SJSA1 (cell line): ENCODE measurements around a stretch of chr5.

GRCh38 chr5:149382441-149383038, 3.4 kb upstream of the IL17B start:
- RAMPAGE, long total RNA: no peak

GRCh38 chr5:149430165-149431221, 51.4 kb upstream of the IL17B start:
- RAMPAGE, long total RNA: no peak

DNA sequence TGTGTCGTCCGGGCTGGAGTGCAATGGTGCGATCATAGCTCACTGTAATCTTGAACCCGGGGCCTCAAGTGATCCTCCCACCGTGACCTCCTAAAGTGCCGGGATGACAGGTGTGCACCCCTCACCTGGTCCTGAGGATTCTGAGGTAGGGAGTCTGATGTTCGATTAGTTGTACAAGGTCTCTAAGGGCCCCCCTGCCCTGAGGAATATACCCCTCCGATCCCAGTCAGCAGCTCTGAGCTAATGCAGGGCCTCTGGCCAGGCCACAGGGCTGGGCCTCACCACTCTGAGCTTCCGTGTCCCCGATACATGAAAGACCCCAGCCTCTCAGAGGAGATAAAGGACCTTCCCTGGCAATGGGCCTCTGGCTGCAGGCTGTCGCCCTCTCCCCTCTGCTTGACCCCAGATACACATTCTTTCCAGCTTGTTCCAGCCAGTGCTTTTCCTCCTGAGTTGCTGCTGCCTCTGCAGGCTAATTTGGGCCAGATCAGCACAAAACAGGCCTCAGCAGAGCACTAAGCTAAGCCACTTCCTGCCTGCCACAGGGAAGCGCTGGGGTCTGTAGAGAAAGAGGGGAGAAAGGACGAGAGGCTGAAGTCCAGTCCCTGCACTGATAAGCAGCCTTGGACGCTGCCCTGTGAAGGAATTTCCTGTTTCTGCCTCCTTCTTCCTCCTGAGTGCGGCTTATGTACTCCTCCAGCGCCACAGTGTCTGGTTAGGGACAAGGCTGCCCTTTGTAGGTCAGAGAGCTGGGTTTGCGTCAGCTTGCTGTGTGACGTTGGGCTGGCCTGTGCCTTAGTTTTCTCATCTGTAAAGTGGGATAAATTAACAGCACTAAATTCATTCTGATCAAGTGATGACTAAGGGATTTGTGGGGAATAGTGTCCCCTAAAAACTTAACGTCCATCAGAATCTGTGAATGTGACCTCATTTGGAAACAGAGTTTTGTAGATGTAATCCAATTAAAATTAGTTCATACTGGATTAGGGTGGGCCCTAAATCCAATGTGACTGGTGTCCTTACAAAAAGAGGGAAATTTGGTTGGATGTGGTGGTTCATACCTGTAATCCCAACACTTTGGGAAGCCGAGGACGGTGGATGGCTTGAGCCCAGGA, 73.1 kb upstream of the IL17B start:
- RAMPAGE, long total RNA: no peak

GRCh38 chr5:149453753-149454310, 74.7 kb upstream of the IL17B start:
- RAMPAGE, long total RNA: no peak

- RAMPAGE, long total RNA: no peak
Observed at GRCh38 chr5:149466222-149467290, 84.7 kb downstream of the CSNK1A1 start.

GRCh38 chr5:149471423-149472234, 79.6 kb downstream of the CSNK1A1 start:
- RAMPAGE, long total RNA: no peak

DNA sequence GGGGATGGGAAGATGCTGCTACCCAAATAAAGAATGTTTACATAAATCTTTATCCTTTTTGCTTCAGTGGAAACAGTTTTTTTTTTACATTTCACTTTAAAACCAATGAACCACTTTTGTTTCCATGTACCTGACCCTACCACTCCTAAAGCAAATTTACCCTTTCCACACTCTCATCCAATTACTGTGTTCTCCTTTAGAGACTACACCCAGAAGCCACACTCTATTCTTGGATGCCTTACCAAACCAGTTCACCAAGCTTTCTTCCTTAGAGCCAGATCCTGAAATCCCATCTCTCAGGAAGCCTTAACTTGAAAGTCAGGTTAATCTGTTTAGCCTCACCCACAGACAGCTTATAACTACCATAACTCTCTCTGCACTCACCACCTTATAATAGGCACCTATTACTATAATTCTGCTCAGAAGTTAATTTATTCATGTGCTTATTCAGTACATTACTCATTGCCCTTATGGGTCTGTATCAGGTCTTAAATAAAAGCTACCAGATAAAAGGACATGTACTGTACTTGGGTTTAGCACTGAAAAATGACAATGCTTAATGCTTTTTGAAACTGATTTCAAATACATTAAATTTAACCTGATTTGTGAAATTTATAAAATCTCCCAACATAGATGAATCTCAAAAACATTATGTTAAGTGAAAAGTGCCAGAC, 4.2 kb downstream of the CSNK1A1 start:
- RAMPAGE, long total RNA: no peak

GRCh38 chr5:149549244-149549547, 2.0 kb downstream of the CSNK1A1 start:
- RAMPAGE, long total RNA: no peak

DNA sequence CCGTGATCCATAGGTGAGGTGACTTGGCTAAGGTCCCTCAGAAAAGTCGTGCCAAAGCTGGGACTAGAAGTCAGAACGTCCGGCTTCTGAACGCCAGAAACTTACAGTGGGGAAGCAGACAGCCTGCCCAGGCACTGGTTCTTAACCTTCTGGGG, 643 bp downstream of the ARHGEF37 start:
- RAMPAGE, long total RNA: no peak

DNA sequence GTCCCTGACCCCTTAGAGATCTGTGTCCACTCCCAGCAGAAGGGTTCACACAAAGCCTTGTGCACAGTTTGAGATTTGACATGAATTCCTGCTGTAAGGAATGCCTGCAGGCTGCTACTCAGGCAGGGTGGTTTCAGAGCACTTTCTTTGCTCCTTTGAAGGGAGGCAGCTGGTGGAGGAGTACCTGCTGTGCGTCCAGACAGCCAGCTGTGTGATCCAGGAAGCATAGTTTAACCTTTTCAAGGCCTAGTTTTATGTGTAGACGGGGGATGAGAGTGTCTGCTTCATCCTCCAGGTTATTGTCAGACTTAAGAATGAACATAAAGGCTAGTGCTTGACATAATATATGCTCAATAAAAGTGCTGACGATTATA, 908 bp downstream of the ARHGEF37 start:
- RAMPAGE, long total RNA: no peak

GRCh38 chr5:149632243-149633443, 51.3 kb downstream of the ARHGEF37 start:
- RAMPAGE, long total RNA: no peak

DNA sequence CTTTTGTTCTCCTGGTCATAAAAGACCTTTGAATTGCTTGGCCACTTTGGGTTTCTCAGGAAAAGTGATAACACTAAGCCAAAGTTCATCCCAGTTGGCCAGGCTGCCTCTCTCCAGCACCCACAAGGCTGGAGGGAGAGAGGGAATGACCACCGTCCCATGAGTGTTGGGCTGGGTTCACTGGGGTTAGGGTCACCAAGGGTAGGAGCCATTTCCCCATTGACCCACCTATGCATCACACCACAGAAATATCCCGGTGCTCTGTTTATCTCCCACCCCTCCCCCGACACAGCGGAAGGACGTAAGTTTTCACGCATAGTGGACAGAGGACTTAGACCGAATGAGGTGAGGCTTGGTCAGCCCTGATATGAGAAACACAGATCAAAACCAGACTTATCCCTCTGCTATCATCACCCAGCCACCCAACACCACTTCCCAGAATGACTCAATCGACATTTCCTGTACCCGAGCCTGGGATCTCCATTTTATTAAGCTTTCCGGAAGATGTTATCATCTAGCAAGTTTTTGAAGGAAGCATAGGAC, 27.1 kb upstream of the PPARGC1B start:
- RAMPAGE, long total RNA: no peak

DNA sequence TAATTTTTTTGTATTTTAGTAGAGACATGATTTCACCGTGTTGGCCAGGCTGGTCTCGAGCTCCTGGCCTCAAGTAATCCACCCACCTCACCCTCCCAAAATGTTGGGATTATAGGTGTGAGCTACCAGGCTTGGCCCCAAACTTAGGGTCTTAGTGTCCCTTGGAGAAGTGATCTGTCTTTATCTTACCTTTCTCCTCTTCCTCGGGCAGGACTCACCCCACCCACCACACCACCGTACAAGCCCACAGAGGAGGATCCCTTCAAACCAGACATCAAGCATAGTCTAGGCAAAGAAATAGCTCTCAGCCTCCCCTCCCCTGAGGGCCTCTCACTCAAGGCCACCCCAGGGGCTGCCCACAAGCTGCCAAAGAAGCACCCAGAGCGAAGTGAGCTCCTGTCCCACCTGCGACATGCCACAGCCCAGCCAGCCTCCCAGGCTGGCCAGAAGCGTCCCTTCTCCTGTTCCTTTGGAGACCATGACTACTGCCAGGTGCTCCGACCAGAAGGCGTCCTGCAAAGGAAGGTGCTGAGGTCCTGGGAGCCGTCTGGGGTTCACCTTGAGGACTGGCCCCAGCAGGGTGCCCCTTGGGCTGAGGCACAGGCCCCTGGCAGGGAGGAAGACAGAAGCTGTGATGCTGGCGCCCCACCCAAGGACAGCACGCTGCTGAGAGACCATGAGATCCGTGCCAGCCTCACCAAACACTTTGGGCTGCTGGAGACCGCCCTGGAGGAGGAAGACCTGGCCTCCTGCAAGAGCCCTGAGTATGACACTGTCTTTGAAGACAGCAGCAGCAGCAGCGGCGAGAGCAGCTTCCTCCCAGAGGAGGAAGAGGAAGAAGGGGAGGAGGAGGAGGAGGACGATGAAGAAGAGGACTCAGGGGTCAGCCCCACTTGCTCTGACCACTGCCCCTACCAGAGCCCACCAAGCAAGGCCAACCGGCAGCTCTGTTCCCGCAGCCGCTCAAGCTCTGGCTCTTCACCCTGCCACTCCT, 106.2 kb downstream of the PPARGC1B start:
- RAMPAGE, long total RNA: no peak

- RAMPAGE, long total RNA: no peak
Observed at GRCh38 chr5:149984857-149985407, 15.5 kb downstream of the TIGD6 start.

DNA sequence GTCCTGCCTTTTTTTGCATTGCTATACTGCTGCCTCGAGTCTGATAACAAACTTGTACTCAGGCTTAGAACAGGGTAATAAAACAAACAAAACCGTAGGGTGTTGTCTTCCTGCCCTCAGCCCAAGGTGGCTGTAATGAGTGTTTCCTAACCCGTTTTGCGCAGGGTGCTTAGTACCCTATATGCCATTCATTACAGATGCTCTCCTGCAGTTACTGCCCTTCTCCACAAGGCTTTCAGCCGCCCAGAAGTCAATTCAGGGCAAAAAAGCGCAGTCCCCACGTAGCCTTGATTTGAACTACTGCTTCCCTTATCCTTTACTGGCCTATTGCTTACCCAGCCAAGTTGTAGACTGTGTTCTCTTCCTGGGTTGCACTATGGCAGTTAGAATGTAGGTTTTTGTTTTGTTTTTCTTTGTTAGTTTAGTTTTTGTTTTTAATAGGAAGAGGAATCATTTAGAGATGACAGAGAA, 1.2 kb downstream of the HMGXB3 start:
- RAMPAGE, long total RNA: no peak

DNA sequence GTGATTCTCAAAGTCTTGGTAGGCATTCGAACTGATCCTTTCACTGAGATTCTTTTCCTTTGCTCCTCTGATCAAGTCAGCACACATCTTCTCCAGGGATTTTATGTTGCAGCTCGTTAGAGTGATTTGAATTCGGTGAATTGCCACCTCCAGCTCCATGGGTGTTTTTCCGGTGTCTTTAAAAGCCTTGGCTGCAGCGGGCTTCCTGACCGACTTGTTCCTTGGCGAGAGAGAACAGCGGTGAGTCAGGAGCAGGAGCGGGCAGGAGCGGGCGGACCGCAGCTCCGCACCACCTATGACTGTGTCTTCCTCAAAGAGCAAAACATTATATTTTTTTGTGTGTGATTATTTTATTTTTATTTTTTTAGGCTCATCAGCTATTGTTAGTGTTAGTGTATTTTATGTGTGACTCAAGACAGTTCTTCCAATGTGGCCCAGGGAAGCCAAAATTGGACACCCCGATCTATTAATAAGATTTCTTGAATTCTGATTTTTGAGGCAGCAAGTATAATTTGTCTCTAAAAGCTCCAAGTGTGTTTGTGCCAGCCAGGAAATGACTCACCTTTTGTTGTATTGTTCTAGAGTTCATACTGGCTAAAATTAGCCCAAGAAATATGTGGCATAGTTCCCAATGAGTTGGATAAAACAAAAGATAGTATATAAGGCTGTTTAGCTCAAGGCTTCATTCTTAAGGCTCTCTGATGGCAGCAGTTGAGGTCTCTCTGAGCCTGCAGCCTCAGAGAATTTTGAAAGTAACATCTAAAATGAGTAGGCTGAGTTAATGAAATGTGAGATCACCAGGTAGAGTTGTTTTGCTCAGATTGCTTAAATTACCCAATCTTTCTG, 21.4 kb downstream of the HMGXB3 start:
- RAMPAGE, long total RNA: no peak

GRCh38 chr5:150053039-150053772, 33.1 kb downstream of the CSF1R start:
- RAMPAGE, long total RNA: no peak

DNA sequence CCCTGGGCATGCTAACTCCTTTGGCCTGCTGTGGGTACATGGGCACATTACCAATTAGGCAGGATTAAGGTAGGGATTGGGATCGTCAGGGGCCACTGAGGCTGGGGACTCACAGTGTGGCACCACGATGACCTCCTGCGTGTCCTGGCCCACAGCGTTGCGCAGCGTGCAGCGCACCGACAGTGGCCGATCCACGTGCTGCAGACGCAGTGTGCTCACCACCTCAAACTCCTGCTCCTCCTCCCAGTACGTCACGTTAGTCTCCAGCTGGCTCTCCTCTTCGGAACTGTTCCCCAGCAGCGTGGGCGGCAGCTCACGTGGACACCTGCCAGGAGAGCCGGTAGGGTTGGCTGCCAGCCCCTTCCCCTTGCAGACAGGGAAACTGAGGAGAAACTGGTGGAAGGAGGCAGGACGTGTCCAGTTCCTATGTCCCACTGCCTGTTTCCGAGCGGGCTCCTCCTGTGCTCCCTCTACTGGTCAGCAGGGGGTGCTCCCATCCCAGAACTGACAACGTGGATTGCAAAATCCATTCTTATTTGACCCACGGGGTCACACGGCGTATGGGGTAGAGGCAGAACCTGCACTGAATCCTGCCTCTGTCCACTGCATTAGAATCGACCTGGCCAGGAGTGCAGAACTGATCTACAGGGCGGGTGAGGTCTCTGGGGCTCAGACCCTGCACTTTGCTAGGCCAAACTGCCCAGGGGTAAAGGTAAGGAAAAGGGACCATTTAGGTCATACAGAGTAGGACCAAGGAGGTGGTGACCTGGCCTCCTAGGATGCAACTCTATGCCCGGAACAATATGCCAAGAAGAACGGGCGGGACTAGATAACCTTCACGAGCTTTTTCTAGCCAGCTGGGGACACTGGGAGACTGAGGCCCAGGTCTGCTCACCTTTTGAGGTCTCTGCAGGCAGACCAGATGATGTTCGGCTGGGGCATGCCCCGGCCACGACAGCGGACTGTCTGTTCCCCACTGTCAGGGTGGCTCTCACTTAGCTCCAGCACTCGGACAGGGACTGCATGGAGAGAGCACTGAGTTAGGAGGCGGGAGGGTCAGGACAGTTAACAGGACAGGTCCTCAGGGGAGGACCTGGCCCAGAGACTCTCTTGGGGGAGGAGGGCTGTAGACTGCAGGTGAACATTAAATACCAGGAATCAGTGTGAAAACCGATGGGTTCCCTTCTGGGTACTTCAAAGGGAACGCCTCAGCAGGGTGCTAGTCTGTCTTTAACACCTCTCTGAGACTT, 25.6 kb downstream of the PDGFRB start:
- RAMPAGE, long total RNA: no peak

DNA sequence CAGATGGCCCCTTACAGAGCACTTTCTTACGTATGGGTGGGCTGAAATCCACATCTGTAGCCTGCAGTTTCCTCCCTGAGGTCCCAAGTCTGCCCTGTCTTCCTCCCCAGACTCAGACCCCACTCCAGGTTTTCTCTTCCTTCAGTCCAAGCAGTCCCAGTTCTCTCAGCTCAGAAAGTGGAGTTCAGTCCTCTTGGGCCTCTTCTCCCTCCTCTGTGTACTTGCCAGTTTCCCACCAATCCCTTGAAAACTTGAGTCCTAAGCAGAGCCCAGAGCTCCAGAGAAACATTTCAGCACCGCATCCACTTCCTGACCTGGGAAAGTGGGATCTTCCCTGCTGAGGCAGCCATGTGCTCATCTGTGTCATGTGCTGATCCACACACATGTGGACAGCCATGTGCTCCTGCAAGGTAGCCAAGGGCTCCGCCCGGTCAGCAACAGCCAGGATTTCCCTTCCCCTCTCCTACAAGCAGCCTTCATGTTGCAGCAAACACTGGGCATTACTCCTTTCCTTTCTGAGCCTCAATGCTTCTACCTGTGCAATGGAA, 2.1 kb upstream of the CDX1 start:
- RAMPAGE, long total RNA: no peak

DNA sequence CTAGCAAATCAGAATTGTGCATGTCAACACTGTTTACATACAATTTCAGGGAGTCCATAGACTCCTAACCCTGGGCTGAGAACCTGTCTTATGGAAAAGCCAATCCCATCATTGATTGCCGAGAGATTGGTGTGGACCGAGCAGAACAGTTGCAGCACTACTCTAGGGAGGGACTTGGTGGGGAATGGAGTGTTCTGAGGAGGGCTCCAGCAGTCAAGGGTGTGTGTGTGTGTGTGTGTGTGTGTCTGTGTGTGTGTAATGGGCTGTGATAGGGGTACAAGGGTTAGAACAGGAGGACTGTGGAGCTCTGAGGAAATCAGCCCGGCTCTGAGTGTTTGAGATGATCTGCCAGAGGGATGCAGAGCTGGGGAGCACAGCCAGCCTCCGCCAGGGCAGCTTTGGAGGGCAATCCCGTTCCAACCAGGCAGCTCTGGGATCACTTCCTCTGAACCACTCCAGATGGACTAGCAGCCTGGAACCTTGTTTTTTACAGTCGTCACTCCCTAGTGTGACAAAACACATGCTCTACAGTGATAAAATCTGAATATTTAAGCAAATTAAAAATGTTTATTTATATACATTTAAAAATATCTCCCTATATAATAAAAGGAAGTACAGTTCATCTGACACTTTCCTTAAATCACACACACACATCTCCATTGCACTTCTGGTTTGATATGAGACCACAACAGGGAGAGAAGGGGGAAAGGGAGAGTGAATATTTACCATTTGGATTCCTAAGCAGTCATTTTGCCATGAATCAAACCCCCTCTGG, 2.9 kb upstream of the SLC6A7 start:
- RAMPAGE, long total RNA: no peak